Temporal lobe (tissue), 2 donors: ENCODE data around the genes NR0B1 and GK.

- RAMPAGE, long total RNA: no peak
Measured at GRCh38 chrX:24067742-24068271, 13.1 kb downstream of the EIF2S3 start.

DNA sequence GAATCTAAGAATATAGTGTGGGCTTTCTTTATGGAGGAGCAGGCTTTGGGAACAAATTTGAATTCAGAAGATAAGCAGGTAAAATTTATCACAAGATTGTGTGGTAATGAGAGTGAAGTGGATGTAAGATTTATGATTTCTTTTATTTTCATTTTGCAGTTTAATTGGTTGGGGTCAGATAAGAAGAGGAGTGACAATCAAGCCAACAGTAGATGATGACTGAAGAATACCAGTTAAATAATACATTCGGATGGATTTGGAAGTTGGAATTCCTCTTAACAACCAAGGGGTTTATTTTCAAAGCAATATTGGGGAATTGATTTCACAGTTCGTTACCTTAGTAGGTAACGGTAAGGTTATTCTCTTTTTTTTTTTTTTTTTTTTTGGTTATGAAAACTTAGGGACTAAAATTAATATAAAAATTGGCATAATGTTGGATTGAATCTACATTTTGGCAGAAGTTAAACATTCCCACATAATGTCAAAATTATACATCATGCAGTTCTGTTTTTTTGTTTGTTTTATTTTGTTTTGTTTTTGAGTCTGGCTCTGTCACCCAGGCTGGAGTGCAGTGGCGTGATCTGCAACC, 21.9 kb downstream of the EIF2S3 start:
- RAMPAGE, long total RNA: no peak

DNA sequence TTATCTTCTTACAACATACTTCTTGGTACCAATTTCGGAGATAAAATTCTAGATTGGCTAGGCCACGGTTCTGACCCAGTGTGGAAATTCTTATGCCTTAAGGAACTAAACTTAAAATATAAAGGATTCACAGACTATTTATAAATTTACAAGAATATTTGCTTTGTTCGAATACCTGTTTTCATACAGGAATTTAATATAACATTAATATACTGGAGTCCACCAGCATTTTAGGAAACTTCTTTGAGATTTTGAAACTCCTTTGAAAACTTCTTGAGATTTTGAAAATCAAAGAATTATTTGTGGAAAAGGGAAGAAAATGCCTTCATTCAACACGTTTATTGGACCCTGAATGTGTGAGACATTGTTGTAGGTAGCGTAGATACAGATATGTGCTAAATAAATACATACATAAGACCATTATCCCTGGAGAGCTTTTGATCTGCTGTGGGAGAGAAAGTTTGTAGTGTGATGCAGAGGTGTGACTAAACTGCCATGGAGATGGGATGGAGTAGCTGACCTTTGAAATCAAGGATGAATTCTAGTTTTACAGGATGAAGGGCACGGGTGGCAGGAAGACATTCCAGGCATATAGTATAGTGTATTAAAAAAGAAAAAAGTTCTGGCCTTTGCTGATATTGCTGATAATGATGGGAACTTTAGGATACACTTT, 31.5 kb downstream of the ZFX start:
- RAMPAGE, long total RNA: no peak

DNA sequence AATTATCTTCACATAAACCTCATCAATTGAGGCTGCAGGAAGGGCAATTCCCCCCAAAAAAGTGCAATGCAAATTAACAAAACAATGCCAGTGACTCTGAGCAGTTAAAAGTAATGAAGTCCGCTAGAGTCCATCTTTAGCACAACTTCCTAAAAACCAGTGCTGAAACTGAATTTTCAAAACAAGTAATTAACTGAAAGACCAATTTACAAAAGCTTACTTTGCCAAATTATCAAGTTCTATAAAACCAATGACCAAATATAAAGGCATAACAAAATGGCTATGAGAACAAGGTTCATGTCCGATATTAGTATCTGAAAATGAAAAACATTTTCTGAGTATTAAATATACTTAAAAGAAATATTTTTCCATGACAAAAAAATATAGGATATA, 309.1 kb downstream of the PPP4R3C start:
- RAMPAGE, long total RNA: no peak

DNA sequence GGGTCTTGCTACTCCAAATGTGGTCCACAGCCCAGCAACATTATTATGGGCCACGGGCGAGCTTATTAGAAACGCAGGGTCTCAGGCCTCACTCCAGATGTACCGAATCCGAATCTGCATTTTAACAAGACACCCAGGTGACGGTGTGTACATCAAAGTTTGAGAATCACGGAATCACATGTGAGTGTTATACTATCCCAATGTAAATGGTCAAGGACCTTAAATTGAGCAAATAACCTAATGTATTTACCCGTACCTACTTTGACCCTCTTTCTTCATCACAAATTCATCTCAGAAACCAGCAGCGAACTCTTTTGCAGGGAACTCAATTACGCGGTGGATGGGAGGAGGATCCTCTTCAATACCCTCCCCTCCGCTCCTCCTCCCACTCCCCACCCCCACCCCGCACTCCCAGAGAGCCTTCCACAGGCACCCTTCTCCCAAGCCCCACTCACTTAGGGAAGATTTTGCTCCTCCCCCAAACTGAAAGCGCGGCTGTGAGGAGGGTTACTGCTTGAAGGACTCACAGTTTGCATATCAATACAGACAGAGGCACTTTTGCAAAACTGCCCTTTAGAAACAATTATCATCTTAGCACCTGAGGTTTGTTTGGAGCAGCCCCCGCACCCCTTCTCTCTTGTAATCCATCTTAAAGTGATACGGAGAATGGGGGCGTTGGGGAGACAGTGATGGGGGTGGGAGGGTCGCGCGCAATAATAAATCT, 1.0 kb upstream of the IL1RAPL1 start:
- RAMPAGE, long total RNA: no peak

DNA sequence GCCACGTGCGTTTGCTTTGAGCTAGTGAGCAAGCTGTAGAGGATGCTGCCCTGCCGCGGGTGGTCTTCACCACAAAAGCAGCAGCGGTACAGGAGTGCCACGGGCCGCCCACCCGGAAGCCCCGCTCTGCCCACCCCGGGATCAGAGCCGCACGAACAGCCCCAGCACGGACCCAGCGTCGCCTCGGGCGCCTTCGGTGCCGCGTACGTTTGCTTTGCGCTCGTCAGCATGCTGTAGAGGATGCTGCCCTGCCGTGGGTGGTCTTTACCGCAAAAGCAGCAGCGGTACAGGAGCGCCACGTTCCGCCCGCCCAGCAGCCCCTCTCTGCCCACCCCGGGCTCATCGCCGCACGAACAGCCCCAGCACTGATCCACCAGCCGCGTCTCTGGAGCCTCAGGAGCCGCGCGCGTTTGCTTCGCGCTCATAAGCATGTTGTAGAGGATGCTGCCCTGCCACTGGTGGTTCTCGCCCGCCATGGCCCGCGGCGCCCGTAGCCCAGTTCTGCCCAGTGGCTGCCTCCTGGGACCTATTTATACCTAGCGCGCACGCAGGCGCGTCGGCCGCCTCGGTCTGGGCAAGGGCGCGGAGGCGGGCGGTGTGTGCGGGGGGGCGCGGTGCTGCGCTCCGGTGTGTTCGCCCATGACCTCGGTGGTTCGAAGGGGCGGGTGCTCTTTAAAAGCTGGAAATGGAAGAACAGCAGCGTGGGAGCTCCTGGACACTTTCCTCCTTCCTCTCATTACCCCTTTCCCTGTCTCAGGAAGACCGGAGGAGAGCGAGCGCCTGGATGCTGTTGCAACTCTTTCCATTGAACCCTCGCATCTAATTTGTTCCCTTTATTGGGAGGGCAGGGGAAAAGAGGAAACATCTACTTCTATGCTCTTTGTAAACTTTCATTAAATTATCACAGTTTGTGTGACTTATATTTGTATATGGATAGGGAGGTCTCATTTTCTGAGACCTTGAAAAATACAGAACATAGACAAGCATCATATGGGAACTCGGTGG, at the start of gene NR0B1:
Gene NR0B1, minus strand, starts transcription at position 503 of the 1,005 bp plus-strand sequence.
- RAMPAGE, long total RNA: no peak

GRCh38 chrX:30638552-30638989, 14.7 kb upstream of the GK start:
- RAMPAGE, long total RNA: no peak

GRCh38 chrX:30653250-30654545, at the start of gene GK:
GK (plus strand) TSS chrX:30653423.
- RAMPAGE, long total RNA: no peak

GRCh38 chrX:31120390-31121125, 48.7 kb upstream of the FTHL17 start:
- RAMPAGE, long total RNA: no peak

GRCh38 chrX:31266619-31267438, 195.0 kb upstream of the FTHL17 start:
- RAMPAGE, long total RNA: no peak

DNA sequence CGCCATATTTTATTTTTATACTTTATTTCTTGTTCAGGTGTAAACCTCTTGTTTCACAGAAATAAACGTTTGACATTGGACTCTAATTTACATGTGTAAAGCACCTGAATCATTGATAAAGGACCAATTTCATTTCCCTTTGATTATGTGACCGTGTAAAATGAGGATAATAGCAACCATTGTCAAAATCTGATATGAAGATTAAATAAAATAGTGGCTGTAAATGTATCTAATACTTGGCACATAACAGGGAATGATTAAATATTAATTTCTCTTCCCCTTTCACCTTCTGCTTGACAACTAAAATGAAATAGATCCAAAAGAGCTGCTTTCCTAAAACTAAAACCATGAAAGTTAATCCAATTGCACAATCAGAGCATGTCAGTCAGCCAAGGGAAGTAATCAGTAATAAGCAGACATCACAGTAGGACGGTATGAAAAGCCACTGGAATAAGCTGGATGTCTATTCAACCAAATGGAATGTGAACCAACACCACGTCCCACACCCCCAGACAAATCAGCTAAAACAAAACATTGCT, 859.2 kb upstream of the FTHL17 start:
- RAMPAGE, long total RNA: no peak

GRCh38 chrX:32365006-32365450, 846.3 kb downstream of the DMD start:
- RAMPAGE, long total RNA: no peak

DNA sequence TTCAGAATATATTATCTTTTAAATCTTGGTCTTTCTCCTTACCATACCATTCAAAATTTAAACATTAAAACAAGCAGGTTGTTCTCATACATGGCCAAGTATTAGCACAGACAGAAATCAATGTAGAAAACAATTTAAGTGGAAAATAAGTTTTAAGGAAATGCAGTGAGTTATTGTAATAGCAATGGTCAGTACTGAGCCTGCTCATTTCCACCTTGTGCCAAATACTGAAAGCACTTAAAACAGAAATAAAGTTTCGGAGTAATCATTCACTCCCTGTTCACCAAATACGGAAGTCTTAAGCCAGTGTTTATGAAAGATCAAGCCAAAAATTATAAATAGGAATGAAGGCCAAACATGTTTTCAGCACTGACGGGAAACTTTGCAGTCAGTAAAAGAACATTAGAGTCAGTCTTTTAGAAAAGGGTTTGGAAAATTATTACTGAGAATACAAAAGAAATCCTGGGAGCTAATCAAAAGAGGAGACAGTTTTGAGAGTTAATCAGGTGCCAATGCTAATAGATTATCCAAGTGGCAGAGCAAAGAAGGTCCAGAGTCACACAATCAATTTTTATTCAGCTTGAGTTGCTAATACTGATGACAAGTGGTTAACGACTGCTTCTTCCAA, 178.6 kb downstream of the DMD start:
- RAMPAGE, long total RNA: no peak

- RAMPAGE, long total RNA: no peak
Measured at GRCh38 chrX:33339270-33339600, 127.9 kb upstream of the DMD start.

- RAMPAGE, long total RNA: no peak
Measured at GRCh38 chrX:33726183-33726628, 405.9 kb downstream of the FAM47A start.

DNA sequence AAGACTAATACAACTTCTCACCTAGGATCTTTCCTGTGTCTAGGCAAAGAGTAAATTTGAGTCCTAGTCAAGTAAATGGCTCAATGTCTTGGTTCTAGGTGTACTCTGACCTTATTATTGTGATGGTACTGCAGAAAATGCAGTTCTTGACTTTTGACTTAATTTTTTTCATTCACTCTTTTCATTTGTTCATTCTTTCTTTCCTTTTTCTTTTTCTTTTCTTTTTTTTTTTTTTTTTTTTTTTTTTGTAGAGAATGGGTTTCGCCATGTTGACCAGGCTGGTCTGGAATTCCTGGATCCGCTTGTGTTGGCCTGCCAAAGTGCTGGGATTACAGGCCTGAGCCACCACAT, 260.9 kb downstream of the TMEM47 start:
- RAMPAGE, long total RNA: no peak

DNA sequence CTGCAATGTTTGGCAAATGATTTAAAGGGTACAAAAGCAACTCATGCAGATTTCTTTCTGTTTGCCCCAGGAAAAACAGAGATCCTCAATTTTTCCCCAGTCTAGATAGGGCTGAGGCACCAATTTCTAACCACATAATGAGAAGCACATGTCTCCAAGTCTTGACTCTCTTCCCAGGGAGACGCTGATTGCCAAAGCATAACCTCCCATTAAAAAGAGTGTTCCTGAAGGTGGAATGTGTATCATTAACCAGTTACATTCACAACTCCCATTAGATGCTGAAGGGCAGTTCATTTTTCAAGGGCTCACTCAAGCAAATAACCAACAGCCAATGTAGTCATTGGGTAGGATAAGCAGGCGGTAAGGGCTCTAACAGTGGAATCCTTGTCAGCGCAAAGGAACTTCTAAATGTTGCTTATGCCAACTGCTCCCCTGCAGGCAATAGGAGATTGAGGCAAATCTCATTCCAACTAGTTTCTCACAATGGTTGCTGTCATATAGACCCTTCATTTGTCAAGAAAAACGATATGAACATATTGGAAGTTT, 27.5 kb downstream of the TMEM47 start:
- RAMPAGE, long total RNA: no peak

DNA sequence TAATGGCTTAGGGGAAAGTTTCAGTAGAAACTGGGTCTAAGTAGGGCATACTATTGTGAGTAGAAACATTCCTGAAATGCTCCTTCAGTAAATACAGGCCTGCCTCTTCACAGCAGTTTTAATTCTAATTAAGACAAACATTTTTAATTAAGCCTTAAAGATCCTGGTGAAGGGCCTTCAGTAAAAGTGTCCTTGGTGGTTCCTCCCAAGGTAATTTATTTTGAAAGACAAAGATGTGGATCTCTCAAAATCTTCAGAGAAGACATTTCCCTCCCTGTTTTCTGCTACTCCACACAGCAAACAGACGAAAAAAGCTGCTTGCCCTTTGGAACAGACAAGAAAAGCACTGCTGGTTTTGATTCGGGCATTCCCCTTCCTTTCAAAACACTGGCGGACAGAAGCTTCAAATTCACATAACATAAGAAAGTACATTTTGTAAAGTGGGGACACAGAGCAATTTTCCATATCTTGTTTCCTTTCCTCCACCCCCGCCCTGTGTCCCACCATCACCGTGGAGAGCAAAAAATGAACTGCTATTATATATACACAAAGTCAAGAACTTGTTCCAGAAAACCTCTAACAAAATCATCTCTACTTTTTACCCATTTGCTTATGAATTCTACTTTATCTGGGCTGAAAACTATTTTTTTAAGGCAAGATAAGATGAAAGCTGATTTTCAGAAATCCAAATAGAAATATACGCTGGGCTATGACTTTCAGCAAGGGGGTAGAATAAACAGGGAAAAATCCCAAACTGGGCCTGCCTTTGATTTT, 2.7 kb downstream of the TMEM47 start:
- RAMPAGE, long total RNA: no peak

DNA sequence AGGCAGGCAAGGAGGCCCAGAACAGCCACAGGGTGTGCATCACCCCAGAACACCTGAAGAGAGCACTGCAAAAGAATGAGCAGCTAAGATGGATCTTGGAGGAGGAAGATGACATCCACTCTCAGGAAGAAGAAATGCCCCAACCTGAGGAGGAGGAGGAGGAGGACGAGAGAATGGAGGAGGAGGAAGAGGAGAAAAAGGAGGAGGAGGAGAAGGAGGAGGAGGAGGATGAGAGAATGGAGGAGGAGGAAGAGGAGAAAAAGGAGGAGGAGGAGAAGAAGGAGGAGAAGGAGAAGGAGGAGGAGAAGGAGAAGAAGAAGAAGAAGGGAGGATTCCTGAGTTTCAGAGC, 288.1 kb upstream of the FAM47C start:
- RAMPAGE, long total RNA: no peak

GRCh38 chrX:37043578-37043954, 35.4 kb downstream of the FAM47C start:
- RAMPAGE, long total RNA: no peak